ENCODE measurements around the gene CD2.

GRCh38 chr1:116273504-116273867 lies 99.6 kb upstream of the ATP1A1 start:
- PRO-cap = no peak

DNA sequence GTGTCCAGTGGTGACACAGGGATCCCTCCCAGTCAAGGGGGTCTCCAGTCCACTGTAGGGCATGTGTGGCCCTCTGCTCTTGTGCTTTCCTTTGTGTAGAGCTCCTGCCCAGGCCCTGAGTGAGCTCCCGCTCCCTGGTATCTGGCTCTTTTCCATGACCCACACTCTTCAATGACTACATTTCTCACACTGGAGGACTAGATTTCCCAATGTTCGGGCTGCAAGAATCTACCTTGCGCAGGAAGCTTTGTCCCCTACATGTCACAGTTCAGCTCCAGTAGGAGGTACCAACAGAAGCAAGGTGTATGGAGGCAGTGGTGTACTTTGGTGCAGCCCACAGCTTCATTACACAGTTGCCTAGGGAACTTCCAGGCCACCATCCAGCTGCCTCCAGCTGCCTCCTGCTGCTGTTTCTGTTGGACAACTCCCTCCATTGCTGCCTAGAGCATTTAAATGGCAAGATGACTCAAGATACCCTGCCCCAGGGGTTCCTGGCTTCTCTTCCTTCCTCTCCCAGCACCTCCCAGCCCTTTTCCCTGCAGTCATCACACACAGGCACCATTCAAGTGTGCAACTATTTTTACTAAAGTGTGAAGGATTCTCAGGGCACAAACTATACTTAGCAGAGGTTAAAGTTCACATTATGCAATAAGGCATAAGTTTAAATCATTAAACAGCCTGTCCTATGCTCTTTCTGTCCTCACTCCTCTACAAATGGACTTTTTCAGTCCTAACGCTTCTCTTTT lies 39.0 kb upstream of the ATP1A1 start:
- PRO-cap = no peak

GRCh38 chr1:116374719-116375528 lies 1.9 kb downstream of the ATP1A1 start:
- PRO-cap = no peak

DNA sequence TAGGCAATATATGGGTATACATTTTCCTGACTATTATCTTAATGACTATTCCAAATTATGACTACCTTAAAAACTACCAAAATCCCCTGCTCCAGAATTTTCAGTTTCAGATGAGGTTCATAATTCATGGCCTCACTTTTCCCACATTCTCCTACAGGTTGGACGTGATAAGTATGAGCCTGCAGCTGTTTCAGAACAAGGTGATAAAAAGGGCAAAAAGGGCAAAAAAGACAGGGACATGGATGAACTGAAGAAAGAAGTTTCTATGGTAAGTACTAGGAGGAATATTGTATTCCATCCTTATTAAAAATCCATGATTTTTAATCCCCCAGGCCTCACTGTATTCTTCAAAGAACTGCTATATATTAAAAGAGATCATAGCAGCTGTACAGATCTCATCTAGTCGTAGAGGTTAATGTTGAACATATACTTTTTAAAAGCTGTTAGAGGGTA lies 10.8 kb downstream of the ATP1A1 start:
- PRO-cap = no peak

DNA sequence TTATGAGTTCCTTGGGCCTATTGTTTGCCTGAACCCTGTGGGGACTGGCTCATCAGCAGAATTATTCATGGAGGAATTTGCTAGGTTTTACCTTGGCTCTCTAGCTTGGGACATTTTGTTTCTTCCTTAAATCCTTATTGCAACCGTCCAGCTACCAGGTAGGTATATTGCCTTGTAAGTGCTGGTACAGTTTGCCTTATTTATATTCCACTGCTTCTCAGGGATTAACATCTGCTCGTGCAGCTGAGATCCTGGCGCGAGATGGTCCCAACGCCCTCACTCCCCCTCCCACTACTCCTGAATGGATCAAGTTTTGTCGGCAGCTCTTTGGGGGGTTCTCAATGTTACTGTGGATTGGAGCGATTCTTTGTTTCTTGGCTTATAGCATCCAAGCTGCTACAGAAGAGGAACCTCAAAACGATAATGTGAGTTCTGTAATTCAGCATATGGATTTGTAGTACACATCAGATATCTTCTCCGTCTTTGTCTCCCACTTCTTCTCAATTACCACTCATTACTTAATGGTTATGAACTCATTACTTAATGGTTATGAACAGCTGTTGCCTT lies 14.1 kb downstream of the ATP1A1 start:
- PRO-cap = no peak

DNA sequence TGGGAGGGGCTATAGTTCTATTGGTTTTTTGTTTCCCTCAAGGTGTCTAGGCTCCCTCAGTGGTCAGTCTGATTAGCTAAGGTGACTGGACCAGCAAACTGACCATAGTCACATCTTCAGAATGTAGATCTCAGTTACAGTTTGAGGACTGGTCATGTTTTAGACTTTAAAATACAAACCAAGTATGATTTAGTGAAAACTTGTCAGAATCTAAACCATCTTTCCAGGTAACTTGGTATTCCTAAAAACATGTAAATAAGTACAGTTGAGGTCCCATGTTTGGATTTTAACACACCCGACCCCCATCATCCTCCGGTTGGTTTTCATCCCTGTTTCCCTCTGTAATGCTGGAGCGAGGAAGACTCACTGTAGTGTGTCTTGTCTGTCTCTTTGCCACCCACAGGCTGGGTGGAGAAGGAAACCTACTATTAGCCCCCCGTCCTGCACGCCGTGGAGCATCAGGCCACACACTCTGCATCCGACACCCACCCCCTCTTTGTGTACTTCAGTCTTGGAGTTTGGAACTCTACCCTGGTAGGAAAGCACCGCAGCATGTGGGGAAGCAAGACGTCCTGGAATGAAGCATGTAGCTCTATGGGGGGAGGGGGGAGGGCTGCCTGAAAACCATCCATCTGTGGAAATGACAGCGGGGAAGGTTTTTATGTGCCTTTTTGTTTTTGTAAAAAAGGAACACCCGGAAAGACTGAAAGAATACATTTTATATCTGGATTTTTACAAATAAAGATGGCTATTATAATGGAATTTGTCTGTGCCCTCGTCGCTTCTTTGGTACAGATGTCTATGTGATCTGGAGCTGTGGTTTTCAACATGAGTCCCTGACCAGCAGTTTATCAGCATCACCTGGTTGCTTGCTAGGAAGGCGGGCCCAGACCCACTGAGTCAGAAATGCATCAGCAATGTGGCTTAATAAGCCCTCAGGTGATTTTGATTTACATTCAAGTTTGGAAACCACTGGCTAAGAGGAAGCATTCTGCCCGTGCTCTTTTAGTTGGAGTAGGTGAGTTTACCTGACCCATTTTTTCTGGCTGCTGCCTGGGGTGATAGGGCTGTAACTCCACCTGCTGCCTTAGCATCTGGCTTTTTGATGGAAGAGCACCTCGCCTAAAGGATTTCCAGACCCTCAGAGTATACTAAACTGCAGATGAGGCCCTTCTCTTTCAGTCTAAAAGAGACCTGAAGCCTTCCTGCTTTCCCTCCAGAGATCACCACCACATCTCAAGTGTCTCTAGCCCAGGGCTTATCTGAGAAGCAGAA lies 31.4 kb downstream of the ATP1A1 start:
- PRO-cap = no peak

GRCh38 chr1:116409704-116410343 lies 36.8 kb downstream of the ATP1A1 start:
- PRO-cap = no peak

GRCh38 chr1:116498951-116499516 lies 71.8 kb downstream of the CD58 start:
- PRO-cap = no peak

DNA sequence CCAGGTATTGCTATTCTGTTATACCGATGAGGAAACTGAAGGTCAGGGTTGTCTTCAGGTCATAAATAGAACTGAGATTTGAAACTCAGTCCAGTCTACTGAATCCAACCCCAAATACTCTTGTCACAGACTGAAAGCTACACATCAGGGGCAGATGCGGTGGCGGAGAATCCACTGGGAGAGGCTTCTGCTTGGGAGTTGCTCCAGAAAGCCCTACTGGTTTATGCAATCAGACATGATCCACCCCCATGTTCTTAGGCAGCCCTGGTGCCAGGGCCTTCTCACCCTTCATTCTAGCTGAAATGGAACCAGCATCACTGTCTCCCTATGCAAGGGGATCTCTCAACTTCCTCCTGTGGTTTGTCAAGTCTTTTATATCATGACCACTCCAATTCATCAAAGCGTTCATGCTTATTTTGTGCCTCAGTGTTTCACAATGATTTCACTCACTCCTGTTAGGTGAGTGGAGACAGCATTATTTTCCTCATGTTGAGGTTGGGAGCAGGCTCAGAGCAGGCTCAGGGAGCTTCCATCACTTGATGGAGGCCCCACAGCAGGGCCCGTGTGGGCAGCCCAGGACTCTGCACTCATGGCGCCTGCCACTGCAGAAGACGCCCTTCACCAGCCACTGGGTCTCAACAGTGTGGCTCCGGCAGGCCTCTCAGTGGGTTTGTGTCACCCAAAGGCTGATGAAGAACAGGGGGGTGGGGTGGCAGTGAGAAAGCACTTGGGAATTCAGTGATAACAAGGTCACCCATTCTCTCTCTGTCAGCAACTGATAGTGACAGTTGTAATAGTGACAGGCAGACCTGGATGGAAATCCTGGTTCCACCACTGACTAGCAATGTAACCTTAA lies 67.2 kb downstream of the CD58 start:
- PRO-cap = unidirectional peak, minus-strand start at position 303 of the sequence

- PRO-cap = no peak
Measured at GRCh38 chr1:116532846-116533846, 37.7 kb downstream of the CD58 start.

DNA sequence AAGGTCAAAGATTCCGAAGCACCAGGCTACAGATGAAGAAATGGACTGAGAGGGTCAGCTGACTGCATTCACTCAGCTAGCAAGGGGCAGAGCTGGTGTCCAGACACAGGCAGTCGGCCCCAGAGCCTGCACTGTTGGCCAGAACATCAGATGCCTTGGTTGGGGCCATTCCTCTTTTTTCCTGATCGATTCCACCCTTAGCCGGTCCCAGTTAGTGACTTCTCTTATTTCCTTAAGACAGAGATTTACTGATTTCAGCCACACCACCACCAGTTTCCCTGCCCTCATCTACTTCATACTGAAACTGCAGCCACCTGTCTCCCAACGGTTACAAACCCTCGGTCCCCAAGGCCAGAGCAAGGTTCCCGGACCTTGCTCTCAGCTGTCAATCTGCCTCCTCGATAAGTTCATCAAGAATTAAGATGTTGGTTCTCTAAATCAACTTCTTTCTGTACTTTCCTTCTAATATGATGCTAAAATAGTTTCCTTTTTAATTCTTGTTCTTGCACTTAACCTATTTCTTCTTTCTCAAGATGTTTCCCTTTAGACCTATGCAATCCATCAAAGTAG lies 11.4 kb downstream of the CD58 start:
- PRO-cap = bidirectional peak, plus-strand start at position 331 of the sequence, minus-strand start at position 247 of the sequence

- PRO-cap = bidirectional peak, plus-strand start at chr1:116570028, minus-strand start at chr1:116569919
Measured at GRCh38 chr1:116569761-116570101, 1.1 kb downstream of the CD58 start.

- PRO-cap = no peak
Measured at GRCh38 chr1:116579413-116579902, 8.6 kb upstream of the CD58 start.

DNA sequence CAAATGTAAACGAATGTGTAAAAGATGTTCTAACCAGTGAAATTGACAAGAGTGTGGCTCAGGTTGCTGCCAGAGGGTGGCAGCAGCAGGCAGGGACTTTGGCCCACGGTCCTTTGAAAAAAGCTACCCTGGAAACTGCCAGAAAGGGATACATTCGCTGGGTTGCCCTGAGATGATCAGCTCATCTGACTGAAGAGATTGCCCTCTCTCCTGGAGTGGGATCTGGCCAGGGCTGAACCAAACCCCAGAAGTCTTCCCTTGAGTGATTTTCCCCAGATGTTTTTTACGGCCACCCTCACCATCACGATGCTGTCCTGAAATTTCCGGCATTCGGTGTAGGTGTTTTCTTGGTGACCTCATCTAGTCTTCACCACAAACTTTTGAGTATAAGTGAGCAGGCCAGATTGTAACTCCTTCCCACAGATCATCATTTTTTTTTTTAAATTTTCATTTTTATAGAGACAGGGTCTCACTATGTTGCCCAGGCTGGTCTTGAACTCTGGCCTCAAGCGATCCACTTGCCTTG lies 16.8 kb upstream of the CD2 start:
- PRO-cap = no peak

- PRO-cap = no peak
Measured at GRCh38 chr1:116754029-116754770, at the start of gene CD2. TSS of gene CD2 (plus strand) at chr1:116754430.

DNA sequence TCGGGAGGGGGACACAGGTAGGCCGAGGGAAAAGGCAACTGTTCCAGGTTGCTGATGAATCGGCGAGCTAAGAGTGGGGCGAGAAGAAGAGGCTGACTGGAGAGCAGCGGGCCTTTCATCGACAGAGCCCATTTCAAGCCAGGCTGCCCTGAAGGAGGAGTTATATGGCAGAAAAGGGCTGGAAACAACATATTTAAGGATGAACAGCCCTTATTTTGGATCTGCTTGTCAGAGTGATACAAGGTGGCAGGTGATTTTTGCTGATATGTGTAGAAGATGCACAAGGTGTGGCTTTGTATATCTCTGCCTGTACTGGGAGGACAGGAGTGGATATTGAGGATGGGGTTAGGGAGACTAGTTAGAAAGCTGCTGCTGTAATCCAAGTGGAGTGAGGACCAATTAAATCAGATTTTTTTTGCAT lies 1.0 kb downstream of the CD2 start:
- PRO-cap = no peak

GRCh38 chr1:116808377-116809326 lies 54.4 kb downstream of the CD2 start:
- PRO-cap = no peak

GRCh38 chr1:117120583-117121235 lies 840 bp downstream of the TRIM45 start:
- PRO-cap = no peak

DNA sequence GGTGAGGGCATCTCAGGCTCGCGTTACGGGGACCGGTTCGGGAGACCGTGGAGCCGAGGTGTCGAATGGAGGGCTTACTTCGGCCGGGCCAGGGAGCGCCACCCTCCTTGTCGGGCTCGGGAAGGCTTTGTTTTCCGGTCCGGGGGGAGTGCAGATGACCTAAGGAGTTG lies 721 bp upstream of the TRIM45 start:
- PRO-cap = no peak

GRCh38 chr1:117232469-117233046 lies 21.8 kb upstream of the VTCN1 start:
- PRO-cap = no peak